Islet of Langerhans (tissue), 1 donor: ENCODE measurements around a stretch of chr16.

DNA sequence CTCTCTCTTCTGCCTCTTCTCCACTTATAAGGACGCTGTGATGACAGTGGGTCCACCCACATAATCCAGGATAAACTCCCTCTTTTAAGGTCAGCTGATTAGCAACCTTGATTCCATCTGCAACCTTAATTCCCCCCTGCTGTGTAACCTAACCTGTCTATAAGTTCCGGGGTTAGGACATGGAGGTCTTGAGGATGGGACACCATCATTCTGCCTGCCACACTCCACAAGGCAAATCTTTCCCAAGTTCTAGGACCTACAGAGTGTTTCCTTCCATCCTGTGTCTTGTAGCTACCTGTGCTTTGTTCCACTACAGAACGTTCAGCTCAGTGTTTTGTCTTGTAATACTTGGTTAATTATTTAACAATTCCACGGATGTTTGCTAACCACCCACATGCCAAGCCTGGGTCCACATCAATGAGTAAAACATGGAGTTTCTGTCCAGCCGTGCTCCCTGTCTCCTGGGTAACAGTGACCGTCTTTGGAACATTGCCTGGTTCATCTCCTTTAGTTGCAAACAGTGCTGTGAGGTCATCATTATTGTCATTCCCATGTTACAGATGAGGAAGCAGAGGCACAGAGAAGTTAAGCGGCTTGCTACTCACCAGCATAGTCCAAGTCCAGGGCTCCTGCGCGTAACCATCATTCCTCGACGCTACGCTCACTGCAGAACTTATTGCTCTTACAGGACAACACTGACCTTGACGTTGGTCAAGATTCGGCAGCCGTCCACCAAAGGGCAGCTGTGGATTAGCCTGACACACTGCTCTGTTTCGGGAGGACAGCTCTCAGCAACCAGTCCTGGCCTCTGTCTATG lies 41.2 kb downstream of the IRF8 start:
- RRBS: no CpG with 5 or more reads among the region's 16 CpGs

DNA sequence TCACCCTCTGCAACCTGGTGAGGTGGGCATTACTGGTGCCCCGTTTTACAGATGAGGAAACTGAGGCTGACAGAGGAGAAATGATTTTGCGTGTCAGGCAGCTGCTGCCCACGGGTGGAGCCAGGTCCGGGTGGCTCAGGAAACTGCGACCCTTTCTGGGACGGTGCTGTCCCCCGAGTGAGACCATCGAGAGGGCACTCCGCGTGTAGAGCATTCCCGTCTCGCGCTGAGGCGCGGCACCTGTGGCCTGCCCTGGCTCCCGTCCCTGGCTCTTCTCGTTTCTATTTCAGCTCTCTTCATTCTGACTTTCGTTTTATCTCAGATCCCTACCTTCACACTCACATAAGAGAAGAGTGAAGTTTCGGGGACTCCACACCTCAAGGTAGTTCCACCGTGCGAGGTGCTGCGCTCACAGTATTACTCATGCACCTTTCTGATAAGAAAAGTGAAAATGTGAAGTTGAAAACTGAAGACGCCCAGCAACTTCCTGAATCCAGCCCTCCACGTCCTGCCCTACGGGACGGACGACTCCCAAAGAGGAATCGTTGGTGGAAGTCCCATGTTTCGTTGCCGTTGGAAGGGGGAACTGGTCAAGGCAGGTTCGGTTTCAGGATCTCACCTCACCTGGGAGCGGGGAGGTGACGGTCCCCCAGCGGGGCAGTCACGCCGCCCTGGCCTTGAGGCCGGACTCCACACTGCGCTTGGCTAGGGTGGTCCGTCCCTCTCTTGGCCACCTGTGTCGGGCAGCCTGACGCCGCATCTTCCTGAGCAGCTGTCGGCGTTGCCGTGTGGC lies 48.8 kb downstream of the IRF8 start:
- RRBS: no CpG with 5 or more reads among the region's 45 CpGs

DNA sequence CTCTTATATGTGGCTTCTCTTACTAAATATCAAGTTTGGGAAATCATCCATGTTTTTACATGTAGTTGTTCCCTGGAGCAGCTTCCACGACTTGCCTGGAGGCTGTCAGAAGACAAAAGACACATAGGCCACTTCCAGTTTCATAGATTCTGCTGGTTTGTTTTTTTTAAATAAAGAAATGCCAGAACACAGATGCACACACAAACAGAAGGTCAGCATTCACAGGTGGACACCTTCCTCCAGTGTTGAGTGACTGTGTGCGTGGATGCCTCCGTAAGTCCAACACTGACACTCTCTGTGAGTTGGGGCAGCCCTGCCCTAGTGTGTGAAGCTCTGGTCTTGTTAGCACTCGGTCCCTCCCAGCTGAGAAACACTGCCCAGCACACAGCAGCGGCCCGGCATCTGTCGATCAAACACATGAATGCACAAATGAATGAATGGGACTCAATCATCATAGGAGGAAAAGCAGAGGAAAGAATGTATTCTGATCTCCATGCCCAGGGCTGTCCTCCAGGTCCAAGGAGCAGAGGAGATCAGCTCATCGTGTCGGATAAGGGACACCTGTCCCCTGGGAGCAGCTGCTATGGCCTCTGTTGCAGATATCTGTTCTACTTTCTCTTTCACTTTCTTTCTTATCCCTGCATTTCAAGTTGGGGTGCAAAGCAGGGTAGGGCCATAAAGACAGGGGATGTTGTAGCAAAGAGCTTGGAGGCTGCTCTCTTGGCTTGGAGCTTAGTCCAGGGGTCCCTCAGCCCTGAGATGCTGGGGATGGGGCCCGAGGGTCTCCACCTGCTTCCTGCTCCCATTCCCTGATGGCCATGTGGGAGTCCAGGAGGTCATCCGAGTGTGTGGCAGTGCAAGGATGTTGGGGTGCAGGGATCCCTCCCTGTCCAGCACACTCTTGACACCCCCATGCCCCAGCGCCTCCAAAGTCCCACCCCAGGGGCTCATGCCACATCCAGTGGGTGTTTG lies 88.0 kb downstream of the IRF8 start:
- RRBS: no CpG with 5 or more reads among the region's 12 CpGs

DNA sequence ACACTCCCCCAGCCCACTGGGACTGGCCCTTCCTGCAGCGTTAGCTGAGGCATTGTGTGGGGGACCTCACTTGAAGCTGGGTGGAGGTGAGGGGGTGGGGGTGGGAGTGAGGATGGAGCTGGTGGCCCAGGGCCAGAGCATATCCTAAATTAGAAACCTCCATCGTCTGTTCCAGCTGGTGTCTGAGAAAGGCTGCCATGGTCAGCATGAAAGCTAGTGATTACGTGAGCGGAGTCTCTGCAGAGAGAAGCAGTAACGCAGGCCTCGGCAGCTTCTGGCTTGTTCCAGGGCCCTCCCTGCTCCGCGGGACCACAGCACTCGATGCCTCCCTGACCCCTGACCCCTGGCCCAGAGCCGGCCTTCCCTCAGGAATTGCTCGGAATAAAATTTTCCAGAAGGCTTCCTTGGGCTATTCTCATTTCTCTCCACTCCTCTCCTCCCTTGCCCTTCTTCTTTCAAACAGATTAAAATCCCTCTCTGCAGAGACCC lies 160.9 kb downstream of the IRF8 start:
- RRBS: no CpG with 5 or more reads among the region's 11 CpGs

DNA sequence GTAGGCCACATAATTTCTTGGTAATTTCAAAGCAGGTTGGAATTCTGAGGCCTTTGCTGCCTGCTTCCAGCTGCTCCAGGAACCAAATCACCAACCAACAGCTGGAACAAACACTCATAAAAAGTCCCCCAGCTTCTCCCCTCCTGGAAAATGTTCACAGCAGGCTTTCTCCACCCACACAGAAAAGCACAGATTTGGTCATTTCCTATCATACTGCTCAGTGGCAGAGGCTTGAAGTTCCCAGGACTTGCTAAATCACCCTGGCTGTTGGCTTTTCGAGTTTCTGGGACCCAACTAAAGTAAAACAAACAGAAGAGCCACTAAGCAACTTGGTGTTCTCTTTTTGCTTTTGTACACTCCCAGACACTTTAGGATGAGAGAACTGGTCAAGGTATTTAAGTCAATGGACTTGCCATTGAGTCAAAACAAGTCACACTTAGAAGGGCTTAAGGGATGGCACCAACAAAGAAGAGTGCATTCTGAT lies 259.0 kb downstream of the IRF8 start:
- RRBS: no CpG with 5 or more reads among the region's 1 CpG

DNA sequence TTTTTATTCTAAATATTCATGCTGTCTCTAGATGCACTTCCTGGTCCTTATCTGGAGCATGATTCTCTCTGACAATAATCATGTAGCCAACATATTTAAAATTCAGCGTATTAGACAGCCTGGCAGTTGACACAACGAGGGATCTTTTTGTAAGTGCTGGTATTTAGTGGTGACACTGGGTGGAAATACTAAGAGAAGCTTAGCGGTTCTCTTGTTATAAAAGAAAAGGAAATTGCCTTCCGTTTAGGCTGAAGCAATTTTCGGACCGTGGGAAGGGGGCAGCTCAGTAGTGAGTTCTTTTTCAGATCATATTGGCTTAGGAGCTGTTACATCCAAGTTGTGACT lies 295.5 kb downstream of the IRF8 start:
- RRBS: no CpG with 5 or more reads among the region's 6 CpGs

GRCh38 chr16:86239445-86239902 lies 270.9 kb upstream of the FOXF1 start:
- RRBS: no CpG with 5 or more reads among the region's 12 CpGs

DNA sequence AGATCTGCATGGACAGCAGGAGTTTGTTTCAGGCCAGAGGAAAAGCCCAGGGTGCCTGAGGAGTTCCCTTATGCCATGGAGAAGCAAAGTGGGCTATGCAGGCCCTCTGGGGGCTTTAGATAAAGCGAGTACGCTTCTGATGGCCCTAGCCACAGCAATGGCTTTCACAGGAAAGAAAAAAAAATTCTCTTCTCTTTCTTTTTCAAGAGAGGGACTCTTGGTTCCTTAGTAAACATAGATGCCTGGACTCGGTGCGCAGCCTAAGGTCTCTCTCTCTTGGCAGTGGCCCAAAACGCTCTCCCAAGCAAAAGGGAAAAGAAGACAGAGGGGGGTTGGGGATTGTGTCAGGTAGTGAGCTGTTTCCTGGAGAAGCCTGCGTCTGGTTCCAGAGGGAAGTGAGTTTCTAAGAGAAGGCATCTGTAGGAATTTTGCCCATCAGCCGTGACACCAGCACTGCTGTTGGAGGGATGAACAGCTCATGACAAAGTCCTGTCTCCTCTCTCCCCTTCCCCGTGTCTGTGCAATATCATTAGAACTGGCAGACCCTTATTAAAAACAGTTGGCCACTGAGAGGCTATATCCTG lies 166.3 kb upstream of the FOXF1 start:
- RRBS: no CpG with 5 or more reads among the region's 8 CpGs

DNA sequence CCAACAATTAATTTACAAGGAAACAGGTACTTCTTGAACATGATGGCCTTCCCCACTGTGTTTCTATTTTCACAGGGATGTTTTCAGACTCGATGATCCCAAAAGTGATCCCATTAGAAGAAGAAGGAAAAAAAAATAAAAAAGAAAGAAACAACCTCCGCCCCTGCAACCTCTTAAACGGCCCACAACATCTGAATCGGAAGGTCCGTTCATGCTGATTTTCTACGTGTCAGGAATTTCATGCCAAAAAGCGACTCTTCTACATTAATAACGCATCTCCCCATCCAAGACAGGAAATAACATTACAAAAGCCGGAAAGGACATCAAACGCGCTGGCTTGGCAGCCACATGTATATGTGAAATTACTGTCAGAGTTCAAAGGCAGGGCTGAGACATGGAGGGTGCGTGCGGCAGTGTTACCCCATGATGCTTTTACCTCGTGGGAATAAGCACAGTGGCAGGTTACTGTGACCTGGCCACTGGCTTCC lies 120.9 kb upstream of the FOXF1 start:
- RRBS: no CpG with 5 or more reads among the region's 14 CpGs

GRCh38 chr16:86430784-86431373 lies 79.4 kb upstream of the FOXF1 start:
- RRBS: no CpG with 5 or more reads among the region's 8 CpGs

DNA sequence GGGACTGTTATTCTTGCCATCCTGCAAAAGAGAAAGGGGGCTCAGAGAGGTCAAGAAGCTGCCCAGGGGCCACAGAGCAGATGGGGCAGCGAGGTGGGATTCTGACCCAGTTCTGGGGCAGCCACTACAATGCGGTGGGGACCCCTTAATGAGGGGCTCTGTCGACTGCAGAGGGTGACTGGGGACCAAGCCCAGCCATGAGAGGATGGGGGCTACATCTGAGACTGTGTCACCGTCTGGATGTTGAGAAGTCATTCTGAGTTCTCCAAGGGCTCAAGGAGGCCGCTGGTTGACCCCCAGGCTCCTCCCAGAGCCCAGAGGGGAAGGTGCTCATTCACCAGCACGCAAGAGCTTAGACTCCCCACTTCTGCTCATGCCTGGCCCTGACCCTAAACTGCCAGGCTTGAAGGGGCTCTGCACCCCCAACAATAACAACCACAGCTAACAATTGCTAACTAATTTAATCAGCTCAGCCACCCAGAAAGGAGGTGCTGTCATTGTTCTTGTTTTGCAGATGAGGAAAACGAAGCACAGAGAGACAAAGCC lies 9.2 kb upstream of the FOXF1 start:
- RRBS: no CpG with 5 or more reads among the region's 7 CpGs

- RRBS: no CpG with 5 or more reads among the region's 25 CpGs
These were observed 4.0 kb upstream of the FOXF1 start for GRCh38 chr16:86505994-86507133.

DNA sequence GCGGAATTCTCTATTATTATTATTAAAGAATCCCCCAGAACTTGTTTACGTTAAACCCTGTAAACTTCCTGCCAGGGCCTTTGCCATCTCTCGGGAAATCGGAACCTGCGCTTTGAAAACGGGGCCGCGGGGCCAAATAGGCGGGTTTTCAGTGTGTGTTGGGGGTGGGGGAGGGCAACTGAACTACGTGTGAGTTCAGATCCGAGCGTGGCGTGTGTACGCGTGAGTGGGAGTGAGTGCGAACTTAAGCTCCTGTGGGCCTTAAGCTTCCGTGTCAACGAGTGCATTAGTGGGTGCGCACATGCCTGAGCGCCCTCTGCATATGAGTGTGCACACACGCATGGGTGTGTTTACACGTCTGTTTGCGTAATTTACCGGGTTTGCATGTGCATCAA lies 1.4 kb upstream of the FOXF1 start:
- RRBS: no CpG with 5 or more reads among the region's 24 CpGs

DNA sequence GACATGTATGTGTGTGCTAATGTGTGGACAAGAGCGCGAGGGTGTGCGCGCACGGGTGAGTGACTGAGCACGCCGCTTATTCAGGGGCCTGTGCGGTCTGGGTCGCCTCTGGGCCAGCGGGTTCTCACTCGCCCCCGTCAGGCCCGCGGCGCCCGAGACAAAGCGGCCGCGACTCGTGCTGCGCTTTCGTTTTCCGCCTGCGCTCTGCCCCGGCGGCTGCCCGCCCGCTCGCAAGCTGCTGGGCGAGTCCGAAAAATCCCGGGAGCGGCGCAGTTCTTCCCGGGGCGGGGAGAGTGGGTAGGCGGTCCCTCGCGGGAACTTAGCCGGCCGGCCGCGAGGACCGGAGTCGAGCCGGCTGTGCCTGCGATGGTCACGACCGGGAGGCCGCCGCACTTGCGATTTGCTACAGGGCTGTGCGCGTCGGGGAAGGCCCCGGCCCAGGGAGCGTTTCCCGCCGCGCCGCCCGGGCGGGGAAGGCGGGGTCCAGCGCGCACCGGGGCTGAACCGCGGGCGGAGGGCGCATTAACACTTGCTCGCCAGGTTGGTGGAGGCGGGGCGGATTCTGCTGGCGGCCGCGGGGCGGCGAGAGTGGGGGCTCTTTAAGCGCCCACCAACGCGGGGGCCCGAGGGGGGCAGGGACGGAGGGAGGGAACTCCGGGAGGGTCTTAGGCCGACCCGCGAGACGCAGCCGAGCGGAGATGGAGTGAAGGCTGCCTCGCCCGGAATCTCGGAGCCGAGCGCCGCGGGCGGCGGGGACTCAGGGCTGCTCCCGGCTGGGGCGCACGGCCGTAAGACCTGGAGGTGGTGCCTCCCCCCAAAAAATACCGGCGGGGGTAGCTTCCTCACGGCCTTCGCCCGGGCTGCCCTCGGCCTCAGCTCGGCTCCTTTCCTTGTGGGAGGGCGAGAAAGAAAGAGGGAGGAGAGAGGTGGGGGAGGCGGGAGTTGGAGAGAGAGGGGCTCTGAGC lies 688 bp upstream of the FOXF1 start:
- RRBS: 4% methylated on average over 45 of the region's 113 CpGs

DNA sequence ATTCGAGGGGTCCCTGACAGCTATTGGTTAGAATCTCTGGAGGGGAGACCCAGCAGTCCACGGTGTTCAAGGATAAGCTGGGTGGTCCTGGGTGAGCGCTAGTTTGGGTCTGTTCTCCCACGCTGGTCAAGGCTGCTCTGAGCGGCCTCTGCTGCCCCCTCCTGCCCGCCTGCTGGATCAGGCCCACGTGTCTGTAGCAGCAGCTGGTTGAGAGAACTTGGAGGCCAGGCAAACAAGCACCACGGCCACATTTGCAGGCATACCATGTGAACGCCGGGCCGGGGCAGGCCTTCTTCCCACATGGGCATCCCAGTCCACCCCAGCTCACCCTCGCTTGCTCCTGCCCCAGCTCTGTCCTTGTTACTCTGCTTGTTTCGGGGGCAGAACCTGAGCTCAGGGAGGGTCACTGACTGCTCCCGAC lies 7.4 kb downstream of the FOXF1 start:
- RRBS: no CpG with 5 or more reads among the region's 14 CpGs

- RRBS: 8% methylated on average over 9 of the region's 21 CpGs
These were observed 2.0 kb upstream of the FOXL1 start for GRCh38 chr16:86576431-86576764.

- RRBS: no CpG with 5 or more reads among the region's 1 CpG
These were observed 7.8 kb downstream of the FOXL1 start for GRCh38 chr16:86586263-86586415.

- RRBS: no CpG with 5 or more reads among the region's 13 CpGs
These were observed 86.0 kb downstream of the FOXL1 start for GRCh38 chr16:86664313-86664861.

- RRBS: 8% methylated on average over 6 of the region's 30 CpGs
These were observed 163.2 kb downstream of the FOXL1 start for GRCh38 chr16:86741231-86742177.

GRCh38 chr16:86865811-86866706 lies 287.7 kb downstream of the FOXL1 start:
- RRBS: no CpG with 5 or more reads among the region's 24 CpGs